HT1080 (cell line): Measurements from ENCODE around the gene SPP2.

DNA sequence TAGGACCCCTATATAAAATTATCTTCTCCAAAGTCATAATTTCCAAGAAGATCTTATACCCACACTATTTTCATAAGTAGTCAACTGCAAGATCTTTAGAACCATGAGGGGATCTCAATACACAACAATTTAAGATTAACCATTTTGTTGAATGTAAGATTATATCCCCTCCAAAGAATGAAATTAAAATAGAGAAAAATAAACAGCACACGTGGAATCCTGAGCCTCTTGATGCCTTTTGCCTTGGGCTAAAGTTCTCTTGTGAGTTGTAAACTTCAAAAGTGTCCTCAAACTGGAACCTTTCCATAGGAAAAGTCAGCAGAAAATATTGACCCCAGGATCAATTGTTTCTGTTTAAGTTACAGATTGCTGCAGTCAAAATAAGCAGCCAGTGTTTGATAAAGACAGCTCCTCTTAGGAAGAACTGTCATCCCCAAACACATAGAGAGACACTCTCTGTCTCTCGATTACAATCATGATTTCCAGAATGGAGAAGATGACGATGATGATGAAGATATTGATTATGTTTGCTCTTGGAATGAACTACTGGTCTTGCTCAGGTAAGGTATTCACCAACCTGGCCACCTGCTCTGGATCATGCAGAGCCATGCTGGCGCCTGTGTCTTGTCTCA is at the start of gene SPP2:
TSS of gene SPP2 (plus strand) at position 391 of the 632 bp plus-strand sequence.
RAMPAGE:
- cytosol, long total RNA, result no peak
- long total RNA, result no peak
- nucleus, long total RNA, result no peak

DNA sequence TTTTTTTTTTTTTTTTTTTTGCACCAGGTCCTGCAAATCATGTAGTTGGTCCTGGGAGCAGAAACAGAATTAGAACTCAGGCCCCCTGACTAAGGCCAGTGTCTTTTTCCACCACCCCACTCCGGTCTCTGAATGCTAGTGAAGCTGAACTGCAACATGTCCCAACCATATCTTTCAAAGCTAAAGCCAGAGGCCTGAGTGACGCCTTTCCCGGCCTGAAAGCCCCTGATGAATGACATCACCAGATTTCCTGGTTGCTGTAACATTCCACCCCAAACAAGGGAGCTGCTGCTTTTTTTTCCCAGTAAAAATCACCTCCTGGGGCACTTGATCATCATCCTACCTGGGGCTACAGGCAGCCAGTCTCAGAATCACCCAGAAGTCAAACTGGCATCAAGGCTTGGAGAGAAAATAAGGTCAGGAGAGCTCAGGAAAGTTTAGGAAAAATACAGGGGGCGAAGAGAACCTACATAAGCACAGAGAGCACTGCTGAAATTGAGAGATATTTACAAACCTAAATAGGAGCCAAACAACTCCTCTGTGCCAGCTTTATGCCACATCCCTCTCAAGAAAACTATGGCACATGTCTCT is 162.7 kb downstream of the ARL4C start:
RAMPAGE:
- cytosol, long total RNA, result no peak
- long total RNA, result no peak
- nucleus, long total RNA, result no peak

DNA sequence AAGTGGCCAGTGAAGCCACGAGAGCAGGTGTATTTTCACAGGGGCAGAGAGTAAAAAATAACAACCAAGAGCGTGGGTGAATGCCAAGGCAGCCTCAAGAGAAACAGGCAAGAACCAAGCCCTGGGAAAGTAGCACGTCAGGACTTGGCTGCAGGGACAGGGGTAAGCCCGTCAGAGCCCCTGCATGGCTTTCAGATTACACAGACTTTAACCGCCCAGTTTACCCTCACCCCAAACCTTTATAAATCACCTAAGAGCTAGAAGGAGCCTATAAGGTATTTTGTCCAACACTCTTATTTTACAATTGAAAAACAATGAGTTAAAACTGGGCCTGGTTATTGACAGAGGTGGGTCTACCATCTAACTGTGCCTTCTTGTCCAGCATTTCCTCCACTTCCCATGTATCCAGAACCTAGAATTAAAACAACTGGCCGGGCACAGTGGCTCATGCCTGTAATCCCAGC is 43.6 kb downstream of the ARL4C start:
RAMPAGE:
- cytosol, long total RNA, result no peak
- long total RNA, result no peak
- nucleus, long total RNA, result no peak

DNA sequence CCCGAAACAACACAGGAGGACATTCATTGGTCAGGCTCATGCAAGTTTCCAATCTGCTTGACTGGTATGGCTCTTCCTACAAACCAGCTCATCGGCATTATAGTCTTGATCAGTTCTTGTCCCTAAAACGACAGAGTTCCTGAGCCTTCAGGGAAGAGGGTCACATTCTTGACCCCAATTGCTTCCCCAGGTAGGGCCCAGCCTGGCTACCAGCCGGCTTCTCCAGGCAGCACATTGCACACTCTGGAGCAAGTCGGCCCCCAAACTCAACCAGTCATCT is 34.9 kb downstream of the ARL4C start:
RAMPAGE:
- cytosol, long total RNA, result no peak
- long total RNA, result no peak
- nucleus, long total RNA, result no peak

DNA sequence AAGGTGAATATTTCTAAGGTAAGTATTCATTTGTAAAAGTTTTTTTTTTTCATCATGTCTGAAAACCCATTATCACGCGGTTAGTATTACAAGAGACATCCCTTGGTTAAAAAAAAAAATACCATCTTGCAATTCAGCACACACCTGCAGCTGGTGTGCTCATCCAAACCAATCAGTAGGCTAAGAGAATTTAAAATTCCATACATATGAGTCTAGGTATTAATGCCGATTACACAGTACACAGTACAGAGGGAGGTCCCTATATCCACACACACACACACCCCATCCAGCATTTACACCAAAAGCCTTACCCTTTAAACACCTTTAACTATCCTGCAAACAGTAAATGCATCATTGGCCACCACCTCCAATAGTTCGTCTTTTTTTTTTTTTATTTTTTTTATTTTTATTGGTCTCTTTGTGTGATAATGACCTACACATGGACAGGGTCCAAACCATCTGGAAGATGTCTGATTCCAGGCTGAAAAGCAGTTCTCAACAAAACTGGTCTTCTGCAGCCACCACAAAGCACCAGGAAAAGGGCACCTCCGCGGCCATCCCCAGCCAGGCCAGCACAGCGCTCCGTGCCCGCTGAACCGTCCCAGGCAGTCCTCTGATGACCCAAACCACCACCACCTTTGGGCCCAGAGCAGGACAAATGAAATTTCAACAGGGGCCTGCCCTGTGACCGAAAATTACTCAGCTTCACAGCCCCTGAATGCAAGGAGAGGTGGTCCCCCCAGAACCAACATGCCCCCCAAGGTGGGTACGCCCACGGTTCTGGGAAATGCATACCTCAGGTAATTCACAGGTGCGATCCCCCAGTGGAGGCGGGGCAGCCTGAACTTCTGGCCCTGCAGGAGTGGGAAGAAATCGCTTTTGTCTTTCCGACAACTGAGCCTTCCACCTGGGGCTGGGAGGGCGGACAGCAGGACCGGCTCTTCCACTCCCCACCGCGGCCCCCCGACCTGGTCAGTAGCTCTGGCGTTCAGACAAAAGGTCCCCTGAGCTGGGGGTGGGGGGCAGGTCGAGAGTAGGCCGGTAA is 1.8 kb downstream of the ARL4C start:
RAMPAGE:
- cytosol, long total RNA, result no peak
- long total RNA, result no peak
- nucleus, long total RNA, result no peak

DNA sequence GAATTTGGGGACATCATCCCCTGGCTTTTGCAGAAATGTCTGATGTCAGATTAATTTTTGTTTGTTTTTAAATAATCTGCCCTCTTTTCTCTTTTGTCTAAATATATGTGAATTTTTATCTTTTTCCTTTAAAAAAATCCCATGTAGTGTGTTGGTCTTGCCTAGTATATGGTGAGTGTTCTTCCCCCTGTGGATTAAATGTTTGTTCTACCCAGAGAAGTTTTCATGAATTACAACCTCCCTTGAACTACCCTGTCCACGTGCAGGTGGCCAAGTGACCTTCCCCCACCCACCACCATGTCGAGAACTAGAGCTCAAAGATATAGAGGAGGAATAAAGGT is 192.0 kb upstream of the ARL4C start:
RAMPAGE:
- cytosol, long total RNA, result no peak
- long total RNA, result no peak
- nucleus, long total RNA, result no peak

RAMPAGE:
- cytosol, long total RNA, result no peak
- long total RNA, result no peak
- nucleus, long total RNA, result no peak
These were observed 179.0 kb upstream of the SH3BP4 start for GRCh38 chr2:234772786-234773161.

GRCh38 chr2:234880656-234881184 is 71.1 kb upstream of the SH3BP4 start:
RAMPAGE:
- cytosol, long total RNA, result no peak
- long total RNA, result no peak
- nucleus, long total RNA, result no peak

DNA sequence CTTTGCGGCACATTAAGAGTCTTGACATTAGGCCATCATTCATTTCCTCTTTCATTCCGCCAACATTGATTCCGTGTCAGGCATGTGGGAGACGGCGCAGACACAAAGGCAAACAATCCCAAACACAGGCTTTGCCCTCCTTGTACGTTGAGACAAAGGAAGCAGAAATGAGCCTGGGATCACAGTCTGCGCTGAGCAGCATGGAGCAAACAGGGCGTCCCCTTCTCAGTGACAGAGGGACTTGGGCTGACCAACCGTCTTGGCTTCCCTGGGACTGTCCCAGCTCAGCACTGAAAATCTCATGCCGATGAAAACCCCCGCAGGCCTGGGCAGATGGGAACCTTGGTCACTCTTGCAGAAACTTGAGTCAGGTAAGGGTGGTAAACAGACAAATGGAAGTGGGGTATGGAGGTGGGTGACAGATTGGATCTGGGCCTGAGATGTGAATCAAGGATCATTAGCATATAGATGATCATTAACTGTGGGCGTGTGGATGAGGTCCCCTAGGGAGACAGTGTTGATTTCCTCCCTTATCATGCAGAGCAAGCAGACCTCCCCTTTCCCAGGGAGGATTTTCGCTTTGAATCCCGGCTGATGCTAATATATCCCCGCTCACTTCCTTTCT is 19.2 kb upstream of the SH3BP4 start:
RAMPAGE:
- cytosol, long total RNA, result no peak
- long total RNA, result no peak
- nucleus, long total RNA, result no peak

DNA sequence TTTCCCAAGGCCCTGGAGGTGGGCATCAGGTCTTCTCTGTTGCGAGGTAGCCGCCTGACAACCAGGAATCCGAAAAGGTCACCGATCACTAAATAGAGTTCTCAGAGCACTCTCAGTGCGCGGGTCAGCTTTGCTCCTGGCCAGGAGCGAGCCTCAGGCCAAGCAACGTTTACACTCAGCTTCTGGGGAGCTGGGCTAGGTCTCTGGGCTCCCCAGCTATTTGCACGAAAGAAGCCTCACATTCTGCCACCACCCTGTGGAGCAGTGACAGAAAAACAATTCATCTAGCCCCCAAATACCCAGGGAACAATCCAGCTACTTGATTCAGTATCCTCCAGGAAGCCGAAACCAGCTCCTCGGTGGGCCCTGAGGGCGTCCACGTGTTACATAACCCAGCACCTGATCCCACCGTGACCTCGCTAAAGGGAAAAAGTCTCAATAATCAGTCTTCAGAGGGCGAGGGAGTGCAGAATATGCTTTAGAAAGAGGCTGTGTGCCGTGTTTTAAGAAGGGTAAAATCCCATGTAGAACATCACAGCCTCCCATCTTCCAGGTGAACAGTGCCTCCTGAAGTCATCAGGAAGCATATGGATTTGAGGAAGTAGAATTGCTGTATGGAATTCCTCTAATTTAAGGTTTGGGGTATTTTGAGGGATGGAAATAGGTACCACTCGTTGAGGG is 3.4 kb downstream of the SH3BP4 start:
RAMPAGE:
- cytosol, long total RNA, result no peak
- long total RNA, result no peak
- nucleus, long total RNA, result no peak

DNA sequence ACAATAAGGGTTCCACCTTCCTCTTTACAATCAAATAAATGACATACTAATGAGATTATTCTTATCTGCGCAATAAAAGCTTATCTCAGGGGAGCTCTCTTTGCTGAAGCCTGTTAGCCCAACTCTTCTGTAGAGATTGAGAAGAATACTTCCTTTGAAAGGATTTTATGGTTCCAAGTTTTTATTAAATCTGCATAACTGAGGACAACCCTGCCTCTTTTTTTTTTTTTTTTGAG is 4.4 kb downstream of the SH3BP4 start:
RAMPAGE:
- cytosol, long total RNA, result no peak
- long total RNA, result no peak
- nucleus, long total RNA, result no peak

DNA sequence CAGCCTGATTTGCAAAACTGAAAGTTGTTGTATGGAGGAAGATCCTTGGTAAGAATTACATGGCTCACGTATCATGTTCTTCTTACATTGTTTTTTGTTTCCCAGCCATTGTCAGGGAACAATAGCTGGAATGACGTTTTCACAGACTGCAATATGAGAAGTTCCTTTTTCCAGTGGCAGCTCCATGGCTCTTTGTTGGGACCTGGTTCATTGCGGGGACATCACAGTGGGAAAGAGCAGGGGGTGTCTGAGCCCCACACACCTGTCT is 8.9 kb downstream of the SH3BP4 start:
RAMPAGE:
- cytosol, long total RNA, result no peak
- long total RNA, result no peak
- nucleus, long total RNA, result no peak

DNA sequence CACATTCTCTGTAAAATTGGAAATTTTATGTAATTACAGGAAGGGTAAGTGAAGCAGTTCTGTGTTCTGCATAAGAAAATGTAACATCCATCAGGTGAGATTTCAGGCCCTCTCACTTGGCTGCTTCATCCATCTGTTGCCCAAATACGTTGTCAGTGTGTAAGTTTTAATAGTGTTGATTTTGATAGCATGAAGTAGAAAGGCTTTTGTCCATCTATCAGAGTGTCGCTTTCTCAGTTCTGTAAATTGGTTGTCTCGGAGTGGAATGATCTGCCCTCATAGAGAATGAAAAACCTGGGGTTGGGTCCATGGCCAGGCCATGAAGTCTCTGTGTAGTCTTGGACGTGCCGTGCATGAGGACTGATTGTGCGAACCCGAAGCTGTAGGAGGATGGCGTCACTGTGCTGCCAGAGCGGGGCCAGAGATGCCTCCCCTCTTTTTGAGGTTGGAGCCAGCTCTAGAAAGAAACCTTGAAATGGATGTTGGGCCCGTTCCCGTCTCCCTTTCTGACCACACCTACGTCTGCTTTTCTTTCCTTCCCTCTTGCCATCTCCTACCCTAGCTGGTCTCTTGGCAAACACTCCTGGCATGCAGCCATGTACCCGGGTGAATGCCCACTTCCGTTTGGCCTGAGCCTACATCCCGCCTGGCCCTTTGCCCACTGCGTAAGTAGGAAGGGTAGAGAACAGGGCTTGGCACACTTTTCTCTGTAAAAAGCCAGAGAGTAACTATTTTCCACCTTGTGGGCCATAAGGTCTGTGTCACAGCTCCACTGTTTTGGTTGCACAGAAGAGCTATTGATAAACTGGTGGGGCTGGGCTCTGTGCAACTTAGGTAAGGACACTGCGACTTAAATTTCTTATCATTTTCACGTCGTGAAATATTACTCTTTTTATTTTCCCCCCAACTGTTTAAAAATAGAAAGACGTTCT is 37.3 kb downstream of the SH3BP4 start:
RAMPAGE:
- cytosol, long total RNA, result no peak
- long total RNA, result no peak
- nucleus, long total RNA, result no peak

DNA sequence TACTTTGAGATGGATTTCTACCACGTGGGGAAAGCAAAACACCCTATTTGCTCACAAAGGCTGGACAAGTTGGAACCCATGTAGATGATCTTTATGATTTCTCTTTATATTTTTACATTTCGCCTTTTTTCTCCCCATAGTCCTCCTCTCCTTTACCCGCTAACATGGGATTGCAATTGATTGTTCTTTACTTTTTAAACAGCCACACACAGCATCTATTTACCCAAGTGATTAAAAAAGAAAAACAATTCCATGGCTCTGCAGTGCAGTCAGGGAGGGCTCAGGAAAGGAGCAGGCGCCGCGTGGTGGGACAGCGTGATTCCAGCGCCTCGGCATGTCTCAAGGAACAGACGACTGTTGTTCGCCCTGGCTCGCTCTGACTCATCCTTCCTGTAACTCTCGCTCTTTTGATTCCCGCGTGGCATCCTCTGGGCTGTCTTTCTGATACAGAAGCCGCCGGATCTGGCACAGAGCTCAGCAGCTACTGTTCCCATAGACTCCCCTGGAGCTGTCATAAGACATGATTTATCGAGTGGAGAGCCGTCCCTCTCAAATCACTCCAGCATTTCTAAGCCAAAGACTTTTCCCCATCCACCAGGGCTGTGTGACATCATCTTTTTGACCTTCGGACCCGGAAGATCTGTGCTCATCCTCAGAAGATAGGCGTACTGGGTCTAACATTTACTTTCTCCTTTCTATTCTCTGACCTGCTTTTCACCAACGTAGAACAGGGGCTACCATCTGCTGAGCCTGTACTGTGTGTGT is 230.3 kb upstream of the AGAP1 start:
RAMPAGE:
- cytosol, long total RNA, result no peak
- long total RNA, result no peak
- nucleus, long total RNA, result no peak

RAMPAGE:
- cytosol, long total RNA, result no peak
- long total RNA, result no peak
- nucleus, long total RNA, result no peak
These were observed 44.5 kb upstream of the AGAP1 start for GRCh38 chr2:235449308-235449710.

DNA sequence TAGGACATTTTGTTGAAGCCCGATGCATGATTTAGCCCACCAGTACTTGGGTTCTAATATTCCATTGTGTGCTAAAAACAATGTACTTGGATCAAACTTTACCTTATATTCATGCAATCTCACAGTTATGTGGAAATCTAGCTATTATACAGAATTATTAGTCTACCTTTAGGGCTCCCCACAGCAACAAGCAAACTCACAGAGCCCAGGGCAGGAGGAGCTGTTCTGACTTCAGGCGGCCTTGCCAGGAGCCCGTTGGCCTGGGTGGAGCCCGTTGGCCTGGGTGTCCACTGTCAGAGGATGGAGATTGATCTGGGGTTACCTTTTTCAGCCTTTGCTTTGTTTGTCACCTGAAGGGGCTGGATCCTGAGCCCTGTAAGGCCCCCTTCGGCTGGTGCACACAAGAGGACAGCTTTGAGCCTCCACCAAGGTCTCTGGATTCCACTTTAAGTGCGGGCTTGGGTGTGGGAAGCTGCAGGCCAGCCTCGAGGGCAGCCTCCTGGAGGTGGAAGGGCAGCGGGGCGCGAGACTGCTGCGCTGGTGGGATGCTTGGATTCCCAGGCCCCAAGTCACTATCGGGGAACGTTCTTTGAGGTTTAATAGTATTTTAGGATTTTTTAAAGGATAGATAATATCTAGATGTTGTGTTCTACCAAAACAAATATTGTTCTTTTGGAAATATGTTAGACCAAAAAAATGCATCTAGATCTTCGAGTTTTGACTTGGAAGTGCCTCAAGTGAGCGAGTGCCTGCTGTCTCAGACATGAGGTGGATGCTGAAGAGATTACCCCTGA is 113.6 kb downstream of the AGAP1 start:
RAMPAGE:
- cytosol, long total RNA, result no peak
- long total RNA, result no peak
- nucleus, long total RNA, result no peak

DNA sequence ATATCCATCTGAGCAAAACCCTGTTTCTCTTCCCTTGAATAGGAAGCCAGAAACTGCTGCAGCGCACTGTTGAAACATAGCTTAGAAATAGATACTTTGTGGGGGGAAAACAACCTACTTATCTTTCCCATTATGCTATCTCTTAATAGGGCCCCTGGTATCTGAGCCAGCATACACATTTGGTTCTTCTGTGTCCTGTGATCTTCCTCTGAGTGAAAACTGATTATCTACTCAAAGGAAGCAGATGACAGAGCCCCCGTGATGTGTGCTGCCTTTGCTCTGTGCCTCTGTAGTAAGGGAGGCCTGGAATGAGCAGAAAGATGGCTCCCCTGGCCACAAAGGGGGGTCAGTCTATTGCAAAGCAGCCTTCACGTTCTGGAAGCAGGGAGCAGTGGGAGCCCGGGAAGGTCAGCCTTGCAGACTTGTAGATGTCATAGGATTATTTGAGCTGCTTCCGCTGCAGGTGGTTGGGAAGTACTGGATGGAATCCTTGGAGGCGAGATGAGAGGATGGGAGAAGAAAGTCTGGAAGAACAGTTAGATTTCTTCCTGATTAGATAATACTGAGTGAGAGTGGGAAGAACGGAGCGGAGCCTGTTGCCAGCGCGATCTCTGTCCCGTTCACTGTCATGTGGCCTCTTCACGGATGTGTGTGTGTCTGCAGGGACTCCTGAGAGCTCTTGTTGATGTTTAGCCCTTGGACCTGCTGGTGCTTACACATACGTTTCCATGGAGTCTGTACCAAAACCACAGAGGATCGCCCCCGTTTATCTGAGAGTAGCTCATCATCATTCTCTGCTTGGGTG is 150.1 kb downstream of the AGAP1 start:
RAMPAGE:
- cytosol, long total RNA, result no peak
- long total RNA, result no peak
- nucleus, long total RNA, result no peak

RAMPAGE:
- cytosol, long total RNA, result no peak
- long total RNA, result no peak
- nucleus, long total RNA, result no peak
These were observed 221.7 kb downstream of the AGAP1 start for GRCh38 chr2:235715352-235716147.

GRCh38 chr2:235724676-235725523 is 231.1 kb downstream of the AGAP1 start:
RAMPAGE:
- cytosol, long total RNA, result no peak
- long total RNA, result no peak
- nucleus, long total RNA, result no peak

DNA sequence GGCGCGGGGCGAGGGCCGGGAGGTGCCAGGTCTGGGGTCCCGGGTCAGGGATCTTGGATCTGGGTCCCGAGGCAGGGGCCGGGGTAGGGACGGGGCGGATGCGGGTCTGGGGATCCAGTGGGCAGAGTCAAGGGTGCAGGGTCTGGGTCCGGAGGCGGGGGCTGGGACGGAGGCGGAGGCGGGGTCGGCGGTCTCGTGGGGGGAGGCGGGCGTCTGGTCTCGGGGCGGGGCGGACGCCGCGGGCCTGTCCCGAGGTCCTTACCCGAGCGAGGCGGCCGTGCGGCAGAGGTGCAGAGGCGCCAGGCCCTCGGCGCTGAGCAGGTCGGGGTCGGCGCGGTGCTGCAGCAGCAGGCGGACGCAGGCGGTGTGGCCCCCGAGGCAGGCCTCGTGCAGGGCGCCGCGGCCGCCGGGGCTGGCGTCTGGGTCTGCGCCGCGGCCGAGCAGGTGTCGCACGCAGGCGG is 26.7 kb downstream of the ASB18 start:
RAMPAGE:
- cytosol, long total RNA, result no peak
- long total RNA, result no peak
- nucleus, long total RNA, result no peak